Lower leg skin (tissue), 2 donors: ENCODE results near the genes STUM and PRSS38.

DNA sequence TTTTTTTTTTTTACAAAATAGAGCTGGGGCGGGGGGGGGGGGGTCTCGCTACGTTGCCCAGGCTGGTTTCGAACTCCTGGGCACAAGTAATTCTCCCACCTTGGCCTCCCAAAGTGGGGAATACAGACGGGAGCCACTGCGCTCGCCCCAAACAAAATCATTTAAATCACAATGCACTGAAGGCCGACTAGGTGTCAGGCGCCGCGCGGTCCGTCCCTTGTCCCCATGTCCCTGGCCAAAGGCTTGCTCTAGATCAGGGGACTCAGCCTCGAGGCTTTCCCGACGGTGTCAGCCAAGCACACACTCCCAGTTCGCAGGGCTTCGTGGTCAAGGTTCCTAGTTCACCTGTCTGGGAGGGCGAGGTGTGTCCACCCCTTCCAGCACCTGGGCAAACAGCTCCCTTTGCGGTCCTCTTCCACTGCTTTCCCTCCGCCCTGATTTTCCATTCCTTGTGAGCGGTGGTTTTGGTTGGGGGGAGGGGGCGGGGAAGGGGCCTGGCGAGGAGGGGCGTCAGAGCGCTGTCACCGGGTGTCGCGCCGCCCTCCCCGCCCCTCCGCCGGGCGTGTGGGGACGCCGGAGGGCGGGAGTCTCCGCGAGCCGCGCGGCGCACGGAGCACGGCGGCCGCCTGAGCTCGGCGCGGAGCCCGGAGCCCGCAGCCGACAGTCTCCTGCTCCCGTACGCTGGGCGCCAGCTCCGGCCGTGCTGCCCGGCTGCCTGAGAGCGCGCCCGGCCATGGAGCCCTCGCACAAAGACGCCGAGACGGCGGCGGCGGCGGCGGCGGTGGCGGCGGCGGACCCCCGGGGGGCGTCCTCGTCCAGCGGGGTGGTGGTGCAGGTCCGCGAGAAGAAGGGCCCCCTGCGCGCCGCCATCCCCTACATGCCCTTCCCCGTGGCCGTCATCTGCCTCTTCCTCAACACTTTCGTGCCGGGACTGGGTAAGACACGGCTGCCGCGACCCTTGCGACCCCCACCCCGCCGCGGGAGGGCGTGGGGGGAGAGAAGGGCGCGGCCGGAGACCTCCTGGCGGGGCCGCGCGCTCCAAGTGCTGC lies at the start of gene STUM:
TSS of gene STUM (plus strand) at position 593 of the 1,049 bp plus-strand sequence.
- PRO-cap = bidirectional peak, plus-strand start at position 593 of the sequence, minus-strand start at position 436 of the sequence
- RAMPAGE, long total RNA, 2 experiments = no peak in any of the 2 experiments

GRCh38 chr1:226549533-226550320 lies 1.2 kb downstream of the STUM start:
- PRO-cap = bidirectional peak, plus-strand start at chr1:226550016, minus-strand start at chr1:226549935
- RAMPAGE, long total RNA, 2 experiments = no peak in any of the 2 experiments

DNA sequence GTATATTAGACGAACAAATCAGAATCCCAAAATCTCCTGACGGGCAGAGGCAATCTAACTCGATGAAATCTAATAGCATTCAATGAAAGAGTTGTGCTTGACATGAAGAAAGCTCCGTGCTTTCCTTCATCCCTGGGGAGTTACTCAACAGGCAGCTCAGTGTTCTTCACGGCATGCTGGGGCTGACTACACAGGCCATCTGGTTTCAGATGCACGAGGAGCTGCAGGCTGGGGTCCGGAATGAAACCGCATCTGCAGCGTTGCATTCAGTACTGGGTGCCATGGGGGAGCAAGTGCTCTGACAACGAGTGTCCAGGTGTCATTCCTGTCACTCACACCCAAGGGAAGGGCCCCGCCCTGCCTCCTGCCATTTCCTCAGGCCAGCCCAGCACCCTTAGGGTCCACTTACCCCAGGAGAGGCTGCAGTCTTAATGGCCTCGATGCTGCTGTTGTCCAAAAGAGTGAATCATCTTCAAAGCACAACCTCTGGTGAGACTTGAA lies 61.3 kb downstream of the STUM start:
- PRO-cap = no peak
- RAMPAGE, long total RNA, 2 experiments = no peak in any of the 2 experiments

- PRO-cap = no peak
- RAMPAGE, long total RNA, 2 experiments = no peak in any of the 2 experiments
Observed at GRCh38 chr1:226637628-226638068, 89.1 kb downstream of the STUM start.

GRCh38 chr1:226660188-226661289 lies 78.5 kb downstream of the ITPKB start:
- PRO-cap = bidirectional peak, plus-strand start at chr1:226660584, minus-strand start at chr1:226660356; bidirectional peak, plus-strand start at chr1:226660760, minus-strand start at chr1:226660698; unidirectional peak, plus-strand start at chr1:226661032
- RAMPAGE, long total RNA, 2 experiments = no peak in any of the 2 experiments

DNA sequence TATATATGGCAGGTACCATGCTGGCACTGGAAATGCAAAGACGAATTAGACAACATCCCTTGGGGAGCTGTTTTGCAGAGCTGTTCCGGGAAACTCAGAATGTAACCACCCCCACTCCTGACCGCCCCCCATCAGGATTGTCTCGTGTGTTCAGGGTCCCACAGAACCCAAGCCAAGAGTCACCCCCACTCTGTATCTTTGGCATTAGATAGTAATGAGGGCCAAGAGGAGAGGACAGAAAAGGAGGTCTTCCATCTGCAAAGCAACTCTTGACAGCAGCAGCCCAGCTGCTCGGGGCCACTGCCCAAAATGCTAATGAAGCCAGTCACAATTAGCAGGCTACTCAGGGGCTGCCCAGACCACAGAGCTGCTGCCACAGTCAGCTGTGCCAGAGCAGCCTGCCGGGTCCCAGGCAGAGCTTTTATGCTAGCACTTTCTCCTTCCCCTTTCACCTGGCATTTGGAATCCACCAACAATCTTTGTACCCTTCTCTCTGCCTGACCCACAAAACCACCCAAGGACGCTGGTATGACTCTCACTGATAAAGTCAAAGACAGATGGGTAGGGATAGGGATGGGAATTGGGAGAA lies 50.7 kb downstream of the ITPKB start:
- PRO-cap = no peak
- RAMPAGE, long total RNA, 2 experiments = no peak in any of the 2 experiments

- PRO-cap = no peak
- RAMPAGE, long total RNA, 2 experiments = no peak in any of the 2 experiments
Observed at GRCh38 chr1:226732592-226733194, 6.4 kb downstream of the ITPKB start.

DNA sequence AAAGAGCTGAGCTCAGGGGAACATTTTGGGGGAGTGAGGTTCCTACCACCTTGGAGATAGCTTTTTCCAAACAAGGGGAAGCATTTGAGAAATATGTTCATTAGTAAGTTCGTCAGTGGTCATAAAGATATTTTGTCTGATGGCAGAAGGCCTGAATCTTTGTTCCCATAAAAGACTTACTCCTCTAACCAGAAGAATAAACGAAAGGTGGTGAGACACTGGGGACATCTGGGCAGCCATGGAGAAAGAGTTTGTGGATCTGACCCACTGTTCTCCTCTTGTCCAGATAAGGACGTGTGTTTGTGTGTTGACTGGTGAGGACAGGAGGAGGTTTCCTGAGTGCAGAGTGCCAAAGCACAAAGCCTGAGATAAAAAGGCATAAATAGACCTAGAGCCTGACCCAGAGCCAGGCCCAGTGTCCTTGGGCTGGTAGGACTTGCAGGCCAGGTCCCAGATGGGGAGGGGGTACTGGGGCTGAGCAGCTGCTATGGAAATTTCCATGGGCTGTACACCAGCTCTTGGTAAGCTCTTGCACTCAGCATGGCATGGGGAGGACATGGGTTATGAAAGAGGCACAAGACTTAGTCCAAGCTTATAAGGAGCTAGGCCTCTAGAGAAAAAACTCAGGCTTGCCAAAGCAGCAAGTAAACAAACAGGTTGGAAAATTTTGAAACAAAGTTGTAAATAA lies 19.7 kb upstream of the COQ8A start:
- PRO-cap = no peak
- RAMPAGE, long total RNA, 2 experiments = no peak in any of the 2 experiments

GRCh38 chr1:226940478-226941170 lies 530 bp downstream of the COQ8A start:
- PRO-cap = no peak
- RAMPAGE, long total RNA, 2 experiments = no peak in any of the 2 experiments

GRCh38 chr1:226946546-226947350 lies 6.7 kb downstream of the COQ8A start:
- PRO-cap = no peak
- RAMPAGE, long total RNA, 2 experiments = no peak in any of the 2 experiments

DNA sequence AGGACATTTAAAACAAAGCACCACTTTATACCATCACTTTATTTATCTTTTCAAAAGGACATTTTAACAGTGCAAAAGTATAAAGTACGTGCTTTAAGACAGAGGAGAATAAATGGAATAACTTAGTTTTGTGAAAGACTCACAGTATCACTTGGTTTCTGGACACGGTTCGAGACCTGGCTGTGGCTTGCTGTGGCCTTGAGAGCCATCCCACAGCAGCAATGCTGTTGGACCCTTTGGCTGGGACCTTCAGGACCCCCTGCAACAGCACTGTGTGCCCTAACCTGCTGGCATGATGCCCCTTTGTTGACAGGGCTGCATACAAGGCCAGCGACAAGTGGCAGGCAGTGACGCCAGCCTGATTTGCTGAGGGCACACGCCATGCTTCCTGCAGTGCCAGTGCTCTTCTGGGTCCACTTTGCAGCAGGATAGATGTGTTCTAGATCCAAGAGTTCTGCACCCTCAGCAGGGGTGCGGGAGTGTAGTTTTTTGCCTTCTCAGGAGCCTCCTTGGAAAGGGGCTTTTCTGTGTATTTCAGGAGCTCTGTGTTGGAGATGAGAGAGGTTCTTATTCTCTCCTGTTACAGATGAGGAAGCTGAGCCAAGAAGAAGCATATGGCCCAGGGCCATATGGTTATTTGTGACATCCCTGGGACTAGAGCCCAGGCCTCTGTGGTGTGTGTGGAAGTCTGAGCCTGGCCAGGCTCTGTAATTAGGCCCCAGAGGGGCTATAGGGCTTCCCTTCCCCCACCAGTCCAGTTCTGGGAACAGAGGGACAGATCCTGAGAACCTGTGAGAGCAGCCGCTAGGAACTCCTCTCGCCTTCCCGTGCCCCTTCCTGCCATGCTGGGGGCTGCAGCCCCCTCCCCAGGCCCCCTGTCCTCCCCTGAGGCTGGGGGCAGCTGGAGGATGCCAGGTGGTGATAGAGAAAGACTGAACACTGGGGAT lies 33.0 kb downstream of the COQ8A start:
- PRO-cap = no peak
- RAMPAGE, long total RNA, 2 experiments = no peak in any of the 2 experiments

DNA sequence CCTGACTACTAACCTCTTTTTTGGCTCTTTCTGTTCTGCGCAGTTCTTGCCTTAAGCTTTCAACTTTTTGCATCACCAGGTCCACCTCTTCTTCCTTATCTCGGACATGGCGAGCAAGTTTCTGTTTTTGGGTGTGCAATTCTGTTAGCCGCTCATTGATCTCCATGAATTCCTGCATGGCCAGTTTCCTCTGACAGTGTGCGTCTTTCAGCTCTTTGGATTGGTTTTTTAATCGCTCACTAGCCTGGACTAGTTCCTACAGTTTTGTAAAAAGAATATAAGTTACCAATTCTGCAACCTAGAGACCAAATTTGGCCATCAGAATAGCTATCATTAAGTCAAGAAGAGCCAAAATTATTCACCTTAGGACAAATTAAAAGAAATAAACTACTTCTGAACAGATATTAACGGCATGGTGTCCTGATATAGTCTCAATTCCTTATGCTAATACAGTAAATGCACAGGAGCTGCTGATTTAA lies 172.6 kb downstream of the COQ8A start:
- PRO-cap = no peak
- RAMPAGE, long total RNA, 2 experiments = start-site peak on the minus strand in 1 of 2 experiments, centred at position 101 of the sequence, 25 reads per replicate

- PRO-cap = no peak
- RAMPAGE, long total RNA, 2 experiments = no peak in any of the 2 experiments
Observed at GRCh38 chr1:227302703-227303733, 15.3 kb downstream of the CDC42BPA start.

- PRO-cap = no peak
- RAMPAGE, long total RNA, 2 experiments = no peak in any of the 2 experiments
Observed at GRCh38 chr1:227447376-227448194, 115.8 kb upstream of the ZNF678 start.

DNA sequence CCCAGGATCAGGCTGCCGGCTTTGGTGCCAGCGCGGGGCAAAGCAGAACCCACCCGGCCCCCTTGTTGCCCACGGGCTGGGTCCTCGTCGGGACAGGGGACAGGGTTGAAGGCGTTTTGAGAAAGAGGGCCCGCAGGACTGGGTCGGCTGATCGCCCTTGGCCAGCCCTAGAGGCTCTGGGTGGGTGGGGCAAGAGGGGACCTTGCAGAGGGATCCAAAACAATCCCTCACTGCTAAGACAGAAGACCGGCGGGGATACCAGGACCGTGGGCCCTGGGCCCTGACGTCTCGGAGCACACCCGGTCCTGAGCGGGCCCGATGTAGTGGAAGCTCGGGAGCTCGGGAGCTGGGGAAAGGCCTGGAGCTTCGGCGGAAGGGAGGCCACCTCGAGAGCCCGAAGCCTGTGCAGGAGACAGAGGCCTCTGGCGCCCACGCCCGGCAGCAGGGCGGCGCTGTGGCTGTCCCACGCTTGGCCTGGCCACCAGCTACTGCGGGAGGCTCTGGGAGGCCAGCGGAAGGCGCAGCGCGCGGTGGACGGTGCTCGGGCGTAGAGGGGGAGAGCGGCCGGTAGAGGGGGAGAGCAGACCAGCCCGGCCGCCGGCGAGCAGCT lies 2.8 kb upstream of the ZNF678 start:
- PRO-cap = unidirectional peak, plus-strand start at position 334 of the sequence; unidirectional peak, minus-strand start at position 354 of the sequence
- RAMPAGE, long total RNA, 2 experiments = no peak in any of the 2 experiments

DNA sequence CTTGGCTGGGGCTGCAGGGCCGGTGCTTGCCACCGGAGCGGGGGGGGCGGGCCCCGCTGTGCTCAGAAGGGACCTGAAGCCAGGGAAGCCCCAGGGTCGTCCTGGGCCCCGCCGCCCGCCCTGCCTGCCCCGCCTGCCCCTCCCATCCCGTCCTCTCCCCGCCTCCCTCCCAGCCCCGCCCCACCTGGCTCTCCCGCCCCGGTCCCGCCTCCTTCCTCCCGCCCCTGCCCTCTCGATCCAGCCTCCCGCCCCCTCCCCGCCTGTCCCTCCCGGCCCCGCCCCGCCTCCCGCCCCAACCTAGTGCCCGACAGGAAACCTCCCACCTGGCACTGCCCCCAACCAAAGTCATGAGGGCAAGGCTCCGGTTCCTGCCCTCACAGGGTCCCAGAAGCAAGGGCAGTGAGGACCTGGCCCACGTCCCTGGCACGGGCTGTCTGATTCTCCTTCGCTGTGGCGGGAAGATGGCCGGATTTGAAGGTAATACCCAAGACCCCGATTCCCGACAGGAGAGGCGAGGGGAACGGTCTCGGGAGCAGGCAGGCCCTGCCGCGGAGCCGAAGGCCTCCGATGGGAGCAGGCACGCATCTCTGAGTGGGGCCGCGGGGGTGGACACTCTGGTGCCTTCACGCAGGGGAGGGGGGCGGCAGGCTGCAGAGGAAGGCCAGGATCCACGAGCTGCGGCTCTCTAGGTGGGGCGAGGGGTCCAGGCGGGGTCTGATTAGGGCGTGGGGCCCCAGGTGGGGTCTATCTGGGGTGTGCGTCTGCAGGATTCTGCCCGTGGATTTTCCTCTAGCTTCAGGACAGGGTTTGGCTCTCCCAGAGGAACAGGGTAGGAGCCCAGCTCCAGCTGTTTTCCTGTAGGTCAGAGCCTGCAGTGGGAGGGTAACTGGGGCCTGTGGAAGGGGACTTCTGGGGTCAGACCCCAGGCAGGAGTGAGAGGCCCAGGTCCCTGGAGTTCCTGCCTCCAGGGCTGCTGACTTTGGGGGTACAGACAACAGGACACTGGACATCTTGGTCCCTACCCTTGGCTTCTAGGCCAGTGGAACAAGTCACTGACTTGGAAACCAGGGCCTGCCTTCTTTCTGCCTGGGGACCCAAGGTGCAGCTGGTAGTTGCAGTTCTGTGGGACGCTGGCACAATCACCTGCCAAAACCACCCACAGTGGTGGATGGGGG lies 6.4 kb downstream of the JMJD4 start:
- PRO-cap = bidirectional peak, plus-strand start at position 338 of the sequence, minus-strand start at position 122 of the sequence
- RAMPAGE, long total RNA, 2 experiments = no peak in any of the 2 experiments

DNA sequence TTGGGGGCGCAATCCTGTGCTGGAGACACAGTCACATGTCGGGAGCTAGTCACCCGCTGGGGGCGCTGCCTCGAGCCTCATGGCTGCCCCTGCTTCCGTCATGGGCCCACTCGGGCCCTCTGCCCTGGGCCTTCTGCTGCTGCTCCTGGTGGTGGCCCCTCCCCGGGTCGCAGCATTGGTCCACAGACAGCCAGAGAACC lies at the start of gene PRSS38:
TSS of gene PRSS38 (plus strand) at position 38 of the 200 bp plus-strand sequence.
- PRO-cap = no peak
- RAMPAGE, long total RNA, 2 experiments = no peak in any of the 2 experiments

- PRO-cap = bidirectional peak, plus-strand start at chr1:227888038, minus-strand start at chr1:227887827
- RAMPAGE, long total RNA, 2 experiments = no peak in any of the 2 experiments
Observed at GRCh38 chr1:227887619-227888291, 60.0 kb downstream of the WNT9A start.

DNA sequence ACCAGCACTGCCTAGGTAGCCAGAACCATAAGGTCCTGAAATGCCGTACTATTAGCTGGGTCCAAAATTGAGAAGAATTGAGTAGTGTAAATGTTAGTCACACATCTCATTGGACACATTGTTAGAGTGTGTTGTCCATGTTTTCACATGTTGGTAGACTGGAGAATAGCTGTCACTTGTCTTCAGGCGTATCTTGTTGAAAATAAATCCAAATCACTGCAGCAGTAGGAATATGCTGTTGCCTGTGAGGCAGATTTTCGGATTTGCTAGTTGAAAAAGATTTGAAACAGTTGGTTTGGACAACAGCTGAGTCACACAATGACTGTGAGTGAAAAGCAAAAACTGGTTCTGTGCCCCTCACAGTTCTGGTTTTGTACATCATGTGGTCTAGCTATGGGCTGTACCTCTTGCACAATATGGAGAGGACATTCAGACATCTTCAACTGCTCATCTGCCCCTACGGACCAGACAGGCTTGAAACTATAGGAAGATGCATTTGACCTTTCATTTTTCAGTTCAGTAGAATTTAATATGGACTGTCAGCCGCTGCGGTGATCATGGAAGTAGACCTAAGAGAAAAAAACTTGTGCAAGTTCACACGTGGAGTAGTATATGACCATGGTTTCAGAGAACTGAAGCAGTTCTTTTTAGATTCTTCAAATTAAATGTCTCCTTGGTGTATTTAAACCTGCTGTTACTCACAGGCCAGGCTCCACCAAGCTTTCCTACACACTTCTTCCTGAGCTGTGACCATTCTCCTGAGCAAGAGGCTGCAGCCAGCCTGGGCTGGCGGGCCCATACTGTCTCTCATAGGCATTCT lies 1.9 kb downstream of the ARF1 start:
- PRO-cap = unidirectional peak, minus-strand start at position 265 of the sequence; unidirectional peak, minus-strand start at position 320 of the sequence
- RAMPAGE, long total RNA, 2 experiments = no peak in any of the 2 experiments

GRCh38 chr1:228105807-228106219 lies 2.7 kb upstream of the C1orf35 start:
- PRO-cap = no peak
- RAMPAGE, long total RNA, 2 experiments = no peak in any of the 2 experiments